ENCODE data around the genes ZBTB24 and CDC40.

- RRBS, 2 experiments, result no CpG with 5 or more reads among the region's 21 CpGs
Observed at GRCh38 chr6:107859975-107860522, 35.9 kb upstream of the SCML4 start.

DNA sequence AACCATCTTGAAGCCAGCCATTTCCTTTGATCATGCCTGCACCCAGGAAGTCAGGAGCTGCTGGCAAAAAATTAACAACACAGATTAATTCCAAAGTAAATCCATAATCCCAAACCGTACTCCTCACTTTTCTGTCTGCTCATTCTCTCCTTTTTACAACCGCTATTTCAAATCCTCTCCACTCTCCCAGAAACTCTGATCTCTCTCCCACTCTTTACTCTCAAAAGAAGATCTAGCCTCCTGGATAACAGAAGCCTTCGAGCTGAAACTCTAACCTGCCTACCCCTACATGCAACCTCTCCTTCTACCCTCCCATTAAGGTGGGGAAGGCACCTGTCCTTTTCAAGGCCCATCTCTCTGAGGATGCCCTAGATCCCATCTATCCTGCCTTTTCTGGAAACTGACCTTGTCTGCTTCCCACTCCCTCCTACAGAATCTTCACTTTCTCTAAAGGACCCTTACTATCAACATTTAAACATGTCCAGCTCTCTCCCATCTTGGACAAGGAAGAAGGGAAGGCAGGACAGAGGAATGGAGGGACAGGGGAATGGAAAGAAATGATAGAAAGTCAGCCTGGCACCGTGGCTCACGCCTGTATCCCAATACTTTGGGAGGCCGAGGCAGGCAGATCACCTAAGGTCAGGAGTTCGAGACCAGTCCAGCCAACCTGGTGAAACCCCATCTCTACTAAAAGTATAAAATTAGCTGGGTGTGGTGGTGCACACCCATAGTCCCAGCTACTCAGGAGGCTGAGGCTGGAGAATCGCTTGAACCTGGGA is 7.4 kb downstream of the OSTM1 start:
- RRBS, 2 experiments, result no CpG with 5 or more reads among the region's 8 CpGs

DNA sequence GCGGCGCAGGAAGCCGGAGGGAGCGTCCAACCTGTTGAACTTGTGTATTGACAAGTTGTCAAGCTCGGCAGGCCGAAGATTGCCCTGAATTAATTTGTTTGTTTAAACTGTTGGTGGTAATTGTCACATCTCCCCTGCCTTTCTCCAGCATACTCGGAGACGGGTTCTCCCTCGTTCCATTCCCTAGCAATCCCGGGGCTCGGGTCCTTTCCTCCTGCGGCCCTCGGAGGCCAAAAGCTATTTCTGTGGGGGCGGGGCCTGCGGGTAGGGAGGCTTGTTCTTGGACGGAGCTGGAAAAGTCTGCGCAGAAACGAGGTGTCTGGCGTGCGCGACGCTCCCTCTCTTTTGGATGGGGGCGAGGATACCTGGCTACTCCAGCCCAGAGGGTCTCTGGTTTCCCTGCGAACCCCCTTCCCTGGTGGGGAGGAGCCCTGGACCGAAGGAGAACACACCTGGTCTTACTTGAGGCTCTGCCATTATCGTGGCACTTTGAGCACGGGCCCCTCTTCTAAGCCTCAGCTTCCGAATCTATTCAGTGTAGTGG is 10.0 kb downstream of the NR2E1 start:
- RRBS, 2 experiments, result 54 to 56% methylated on average over 3 of the region's 28 CpGs

- RRBS, 2 experiments, result no CpG with 5 or more reads among the region's 5 CpGs
Observed at GRCh38 chr6:108571338-108571908, 10.7 kb downstream of the FOXO3 start.

- RRBS, 2 experiments, result no CpG with 5 or more reads among the region's 7 CpGs
Observed at GRCh38 chr6:108686426-108687167, 125.9 kb downstream of the FOXO3 start.

GRCh38 chr6:108763834-108764484 is 84.3 kb upstream of the ARMC2 start:
- RRBS, 2 experiments, result no CpG with 5 or more reads among the region's 9 CpGs

- RRBS, 2 experiments, result no CpG with 5 or more reads among the region's 10 CpGs
Observed at GRCh38 chr6:108948398-108949112, 100.3 kb downstream of the ARMC2 start.

DNA sequence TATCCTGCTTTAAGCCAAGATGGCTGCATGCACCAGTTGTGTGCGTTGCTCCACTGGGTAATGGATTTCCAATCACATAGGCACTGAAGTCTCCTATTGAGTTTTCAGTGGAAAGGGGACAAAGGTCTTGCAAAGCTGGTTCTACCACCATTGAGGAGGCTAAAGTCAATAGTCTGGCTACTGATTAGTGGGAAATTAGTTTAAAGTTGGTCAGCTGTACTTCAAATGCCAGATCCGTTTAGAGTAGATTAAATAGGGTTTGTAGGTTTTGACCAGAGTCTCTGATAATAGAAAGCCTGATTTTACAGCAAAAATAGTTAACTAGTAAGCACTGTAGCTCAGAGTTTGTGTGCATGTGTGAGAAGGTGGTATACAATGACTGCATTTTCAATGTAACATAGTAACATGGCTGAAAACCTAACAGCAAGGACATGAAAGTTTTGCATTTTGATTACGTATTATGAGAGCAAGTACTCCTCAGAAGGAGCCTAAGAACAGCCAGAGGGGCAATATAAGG is 104.8 kb downstream of the SESN1 start:
- RRBS, 2 experiments, result no CpG with 5 or more reads among the region's 3 CpGs

GRCh38 chr6:108990848-108991461 is 103.7 kb downstream of the SESN1 start:
- RRBS, 2 experiments, result no CpG with 5 or more reads among the region's 1 CpG

- RRBS, 2 experiments, result no CpG with 5 or more reads among the region's 6 CpGs
Observed at GRCh38 chr6:109307979-109308927, 74.0 kb downstream of the CD164 start.

GRCh38 chr6:109382936-109383547 is 775 bp upstream of the CD164 start:
- RRBS, 2 experiments, result 3 to 13% methylated on average over 2 of the region's 20 CpGs

DNA sequence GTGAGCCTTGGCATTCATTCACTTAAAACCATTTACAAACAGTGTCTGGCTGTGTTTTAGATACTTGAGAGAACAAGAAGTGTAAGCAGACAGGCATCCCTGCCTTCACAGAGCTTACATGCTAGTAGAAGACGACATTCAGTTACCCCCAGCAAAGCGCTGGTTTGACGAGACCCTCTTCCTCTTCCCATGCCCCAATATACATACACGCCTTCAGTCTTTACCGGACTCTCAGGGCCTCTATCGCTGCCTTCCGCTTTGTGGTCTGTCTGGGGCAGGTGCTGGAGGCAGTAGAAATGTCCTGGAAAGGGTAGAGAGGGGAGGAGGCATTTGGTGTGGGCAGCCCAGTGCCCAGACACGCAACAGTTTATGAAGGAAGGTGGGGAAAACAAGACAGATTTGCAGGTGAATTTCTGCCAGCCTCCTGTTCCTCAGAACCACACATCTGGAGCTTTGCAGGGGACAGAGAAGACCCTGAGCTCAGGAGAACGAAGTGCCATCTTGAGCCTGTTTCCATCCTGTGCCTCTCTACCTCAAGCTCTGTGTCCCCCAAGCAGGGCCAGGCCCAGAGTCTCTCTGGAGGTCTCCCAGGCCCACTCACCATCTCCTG is 6.1 kb downstream of the SMPD2 start:
- RRBS, 2 experiments, result no CpG with 5 or more reads among the region's 9 CpGs

GRCh38 chr6:109456148-109456561 is 583 bp upstream of the MICAL1 start:
- RRBS, 2 experiments, result 2 to 6% methylated on average over 16 of the region's 34 CpGs

- RRBS, 2 experiments, result no CpG with 5 or more reads among the region's 13 CpGs
Observed at GRCh38 chr6:109465502-109466495, 10.2 kb upstream of the MICAL1 start.

DNA sequence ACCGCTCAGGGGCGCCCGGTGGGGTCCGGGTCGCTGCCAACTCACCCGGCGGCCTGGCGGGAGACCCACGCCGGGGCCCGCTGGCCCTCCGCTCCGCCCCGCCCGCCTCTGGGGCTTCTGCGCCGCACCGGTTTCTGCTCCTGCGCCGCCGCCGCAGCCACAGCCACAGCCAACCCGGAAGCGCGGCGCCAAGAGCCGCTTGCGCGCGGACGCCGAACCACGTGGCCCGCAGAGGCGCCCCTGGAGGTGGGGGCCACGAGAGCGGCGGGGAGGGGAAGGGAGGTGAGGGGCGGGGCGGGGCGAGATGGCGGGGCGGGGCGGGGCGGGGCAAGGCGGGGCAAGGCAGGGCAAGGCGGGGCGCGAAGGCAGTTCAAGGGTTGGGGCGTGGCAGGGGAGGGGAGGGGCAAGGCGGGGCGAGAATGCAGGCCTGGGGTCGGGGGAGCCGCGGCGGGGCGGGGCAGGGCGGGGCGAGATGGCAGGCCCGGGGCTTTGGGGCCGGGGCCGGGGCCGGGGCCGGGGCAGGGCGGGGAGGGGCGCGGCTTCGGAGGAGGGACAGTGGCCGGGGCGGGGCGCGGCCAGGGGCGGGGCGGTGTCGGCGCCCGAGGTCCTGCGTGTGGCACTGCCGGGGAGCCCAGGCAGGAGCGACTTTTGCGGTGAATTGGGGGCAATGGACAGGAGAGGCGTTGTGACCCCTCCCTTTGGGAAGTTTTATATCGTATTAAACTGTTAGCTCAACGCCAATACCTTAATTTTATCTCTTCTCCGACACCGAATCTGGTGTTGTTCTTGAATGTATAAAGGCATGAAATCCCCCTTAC is at the start of gene ZBTB24:
ZBTB24 (minus strand) TSS at position 167 of the 818 bp plus-strand sequence.
- RRBS, 2 experiments, result 1 to 5% methylated on average over 30 of the region's 86 CpGs

GRCh38 chr6:110180340-110181010 is at the start of gene CDC40:
CDC40 (plus strand) TSS chr6:110180427.
- RRBS, 2 experiments, result under 1 to 12% methylated on average over 3 of the region's 27 CpGs

DNA sequence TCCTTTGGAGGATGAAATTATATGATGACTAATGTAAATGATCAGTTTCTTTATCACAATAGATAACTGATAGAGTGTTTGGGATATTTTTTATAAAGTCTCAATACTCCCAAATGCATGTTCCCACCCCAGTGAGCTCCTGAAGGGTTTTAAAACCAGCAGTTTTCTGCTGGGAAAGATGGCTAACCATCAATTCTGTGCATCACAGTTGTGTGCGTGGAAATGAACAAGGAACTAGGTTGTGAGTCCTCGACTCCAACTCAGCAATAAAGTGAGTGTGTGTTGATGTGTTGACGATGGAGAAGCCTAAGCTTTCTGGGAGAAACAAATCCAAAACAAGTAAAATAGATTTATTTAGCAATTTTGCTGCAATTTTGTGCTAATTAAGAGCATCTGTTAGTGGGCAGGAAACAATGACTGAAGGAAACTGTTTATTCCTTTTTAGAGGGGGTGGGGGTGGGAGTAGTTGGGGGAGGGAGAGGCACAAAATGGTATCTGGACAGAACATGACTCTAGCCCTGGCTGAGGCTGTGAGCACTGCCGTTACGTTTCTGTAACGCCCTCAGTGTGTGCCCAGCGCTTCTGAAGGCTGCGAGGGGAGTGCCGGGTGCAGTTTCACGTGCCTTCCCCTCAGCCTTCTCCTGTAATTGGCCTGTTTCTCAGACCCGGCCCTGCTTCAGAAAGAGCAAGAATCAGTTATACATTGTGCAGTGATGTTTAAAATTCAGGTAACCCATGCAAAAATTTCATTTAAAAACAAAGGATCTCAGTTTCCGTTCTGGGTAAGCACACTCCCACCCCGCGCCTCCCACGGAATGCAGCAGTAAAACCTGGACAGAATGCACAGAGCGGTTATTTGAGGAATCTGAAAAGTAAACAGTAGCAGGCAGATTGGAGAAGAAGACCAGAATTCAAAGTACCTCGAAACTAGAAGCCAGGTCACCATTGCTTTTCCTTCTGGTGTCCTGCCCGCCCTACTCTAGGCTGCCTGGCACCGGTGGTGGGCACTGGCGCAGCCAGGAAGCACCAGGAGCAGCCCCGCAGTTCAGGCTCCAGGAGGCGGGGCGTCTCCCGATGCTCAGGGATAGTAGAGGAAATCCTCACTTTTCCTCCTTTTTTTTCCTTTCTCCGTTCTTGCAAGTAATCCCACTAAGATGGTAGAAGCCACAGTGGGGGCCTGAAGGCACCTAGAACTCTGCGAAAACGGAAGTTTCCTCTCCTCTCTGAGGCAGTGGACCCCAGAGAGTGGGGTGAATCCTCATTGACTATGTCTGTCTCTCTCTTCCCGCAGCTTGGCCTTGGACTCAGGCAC is 28.6 kb downstream of the METTL24 start:
- RRBS, 2 experiments, result 17 to 19% methylated on average over 3 of the region's 28 CpGs

GRCh38 chr6:110516953-110517229 is 40.5 kb upstream of the SLC22A16 start:
- RRBS, 2 experiments, result no CpG with 5 or more reads among the region's 1 CpG

DNA sequence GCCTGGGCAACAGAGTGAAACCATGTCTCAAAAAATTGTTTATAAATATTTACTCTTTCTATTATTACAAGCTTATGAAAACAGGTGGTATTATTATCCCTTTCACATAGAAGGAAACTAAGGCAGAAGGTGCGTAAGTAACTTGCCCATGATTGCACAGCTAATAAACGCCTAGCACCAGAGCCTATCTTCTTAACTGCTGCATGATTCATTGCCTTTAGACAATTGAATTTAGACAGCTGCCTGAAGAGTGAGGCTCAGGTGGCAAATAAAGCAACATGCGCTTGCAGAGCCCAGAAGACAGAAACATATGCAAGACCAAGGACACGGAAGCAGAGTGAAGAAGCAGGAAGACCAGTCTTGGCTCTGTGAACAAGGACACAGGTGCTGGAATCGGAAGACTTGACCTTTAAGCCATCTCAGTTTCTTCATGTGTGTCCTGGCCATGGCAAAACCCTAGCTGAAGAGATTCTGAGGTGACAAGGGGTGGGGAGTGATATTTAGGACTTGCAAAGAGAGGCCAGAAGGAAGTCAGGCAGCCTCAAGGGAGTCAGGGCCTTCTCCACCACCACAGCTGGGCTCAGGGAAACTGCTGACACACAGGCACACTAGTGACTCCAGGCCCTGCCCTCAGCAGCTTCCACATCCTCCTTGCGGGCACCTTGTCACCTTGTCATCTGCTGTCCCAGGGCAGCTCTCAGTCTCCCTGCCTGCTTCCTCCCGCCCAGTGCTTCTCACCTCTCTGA is 91.7 kb upstream of the SLC22A16 start:
- RRBS, 2 experiments, result no CpG with 5 or more reads among the region's 7 CpGs